GM23248 (cell line): Measurements from ENCODE around the genes FGFBP2 and LCORL.

DNA sequence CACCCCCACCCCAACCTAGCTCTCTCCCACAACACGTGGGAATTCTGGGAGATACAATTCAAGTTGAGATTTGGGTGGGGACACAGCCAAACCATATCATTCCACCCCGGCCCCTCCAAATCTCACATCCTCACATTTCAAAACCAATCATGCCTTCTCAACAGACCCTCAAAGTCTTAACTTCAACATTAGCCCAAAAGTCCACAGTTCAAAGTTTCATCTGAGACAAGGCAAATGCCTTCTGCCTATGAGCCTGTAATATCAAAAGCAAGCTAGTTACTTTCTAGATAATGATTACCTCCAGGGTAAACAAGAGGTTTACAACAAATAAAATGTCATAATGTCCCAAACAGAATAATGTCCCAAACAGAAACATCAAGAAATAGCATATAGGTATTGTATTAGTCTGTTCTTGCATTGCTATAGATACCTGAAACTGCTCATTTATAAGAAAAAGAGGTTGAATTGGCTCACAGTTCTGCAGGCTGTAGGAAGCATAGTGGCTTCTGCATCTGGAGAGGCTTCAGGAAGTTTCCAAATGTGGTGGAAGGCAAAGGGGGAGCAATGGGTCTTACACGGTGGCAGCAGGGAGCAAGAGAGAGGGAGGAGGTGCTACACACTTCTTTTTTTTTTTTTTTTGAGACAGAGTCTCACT is 3.0 kb upstream of the BST1 start:
- RAMPAGE, long total RNA = no peak

DNA sequence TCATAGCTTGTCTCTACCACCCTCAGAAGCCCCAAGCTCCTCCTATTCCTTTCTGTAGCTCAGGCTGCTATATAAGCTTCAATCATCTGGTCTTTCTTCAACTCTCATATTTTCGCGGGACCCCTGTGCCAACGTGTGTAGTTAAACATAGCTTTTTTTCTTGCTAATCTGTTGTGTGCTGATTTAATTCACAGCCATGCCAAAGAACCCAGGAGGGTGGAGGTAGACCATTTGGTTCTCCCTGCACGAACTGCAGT is 21.1 kb upstream of the CD38 start:
- RAMPAGE, long total RNA = no peak

GRCh38 chr4:15779699-15779879 is 1.5 kb downstream of the CD38 start:
- RAMPAGE, long total RNA = no peak

- RAMPAGE, long total RNA = no peak
Measured at GRCh38 chr4:15809537-15809759, 31.3 kb downstream of the CD38 start.

- RAMPAGE, long total RNA = no peak
Measured at GRCh38 chr4:15935529-15936448, 2.8 kb downstream of the FGFBP1 start.

DNA sequence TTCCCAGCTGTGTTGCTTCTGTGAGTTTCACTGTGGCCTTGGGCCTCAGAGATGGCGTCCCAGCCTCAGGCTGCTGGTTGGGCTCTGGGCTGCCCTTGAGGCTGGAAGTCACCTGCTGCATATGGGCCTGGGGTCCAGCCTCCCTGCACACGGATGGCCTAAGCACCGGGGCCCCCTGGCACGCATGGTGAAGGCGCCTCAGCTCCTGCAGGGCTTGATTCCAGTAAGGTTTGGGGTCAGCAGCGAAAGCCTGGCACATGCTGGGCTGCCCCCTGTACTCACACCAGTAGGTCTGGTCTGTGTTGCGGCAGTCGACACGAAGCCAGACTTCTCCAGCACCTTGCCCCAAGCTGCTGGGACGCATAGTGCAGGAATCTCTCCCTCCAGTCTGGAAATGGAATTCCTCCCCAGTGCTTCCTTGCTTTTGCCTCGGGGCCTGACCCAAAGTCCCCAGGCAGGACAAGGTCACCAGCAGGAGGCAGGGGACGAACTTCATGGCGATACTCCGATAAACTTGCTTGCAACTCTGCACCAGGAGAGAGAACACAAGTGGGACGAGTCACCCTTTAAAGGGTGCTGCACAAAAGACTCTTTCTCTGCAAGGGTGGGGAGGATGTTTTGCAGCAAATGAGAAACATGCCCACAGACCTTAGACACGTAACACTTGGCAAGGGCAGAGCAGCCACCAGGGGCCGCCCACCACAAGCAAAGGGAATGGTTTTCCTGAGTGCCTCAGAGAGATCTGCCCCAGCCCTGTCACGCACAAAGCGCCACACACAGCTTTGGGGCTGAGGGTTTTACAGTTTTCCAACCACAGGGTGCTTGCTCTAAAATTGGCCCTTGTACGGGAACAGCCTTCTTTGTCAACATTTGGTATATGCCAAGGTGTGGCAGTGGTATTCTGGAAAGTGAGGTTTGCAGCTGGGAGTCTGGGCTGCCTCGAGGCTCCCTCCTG is at the start of gene FGFBP2:
TSS of gene FGFBP2 (minus strand) at position 542 of the 955 bp plus-strand sequence.
- RAMPAGE, long total RNA = no peak

DNA sequence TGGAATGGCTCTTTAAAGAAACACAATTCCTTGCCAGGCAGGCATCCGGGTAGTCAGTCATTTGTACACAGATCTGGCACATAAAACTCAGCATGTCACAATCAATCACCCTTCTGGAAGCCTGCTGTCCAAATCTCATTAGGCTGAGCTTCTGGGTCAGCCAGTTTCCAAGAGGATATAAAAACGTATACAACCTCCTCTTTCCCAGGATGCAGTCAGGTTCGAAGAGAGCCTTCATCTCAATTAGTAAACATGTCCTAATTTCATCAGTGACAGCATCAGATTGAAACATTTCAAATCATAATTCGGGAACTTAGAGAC is 26.7 kb downstream of the PROM1 start:
- RAMPAGE, long total RNA = no peak

DNA sequence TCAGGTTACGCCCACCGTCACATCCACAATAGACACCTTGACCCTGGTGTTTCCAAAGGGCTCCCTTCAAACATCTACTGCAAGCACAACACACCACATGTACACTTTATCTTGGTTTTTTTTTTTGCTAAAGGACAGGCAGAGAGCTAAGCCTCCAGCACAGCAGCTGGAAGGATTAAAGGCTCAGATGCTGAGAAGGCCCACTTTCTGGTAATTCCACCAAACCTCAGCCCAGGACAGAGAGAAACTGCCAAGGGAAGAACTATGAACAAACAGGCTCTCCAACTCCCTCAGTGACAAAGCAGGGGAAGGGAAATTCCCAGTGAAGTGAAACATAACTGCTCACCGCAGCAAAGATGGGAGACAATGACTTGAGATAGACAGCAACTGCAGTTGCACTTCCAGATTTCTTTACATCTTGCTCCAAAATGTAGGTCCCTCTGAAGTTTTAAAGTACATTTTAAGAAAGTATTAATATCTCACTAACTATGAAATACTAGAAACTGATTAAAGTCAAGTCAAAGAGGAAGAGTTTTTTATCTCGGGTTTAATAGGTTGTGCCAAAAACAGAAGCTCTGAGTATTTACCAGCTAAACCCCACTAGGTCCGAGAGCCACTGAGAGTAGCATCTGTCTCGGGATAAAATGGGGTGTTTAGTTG is 4.7 kb downstream of the PROM1 start:
- RAMPAGE, long total RNA = no peak

GRCh38 chr4:16159223-16159917 is 66.9 kb downstream of the TAPT1 start:
- RAMPAGE, long total RNA = no peak

DNA sequence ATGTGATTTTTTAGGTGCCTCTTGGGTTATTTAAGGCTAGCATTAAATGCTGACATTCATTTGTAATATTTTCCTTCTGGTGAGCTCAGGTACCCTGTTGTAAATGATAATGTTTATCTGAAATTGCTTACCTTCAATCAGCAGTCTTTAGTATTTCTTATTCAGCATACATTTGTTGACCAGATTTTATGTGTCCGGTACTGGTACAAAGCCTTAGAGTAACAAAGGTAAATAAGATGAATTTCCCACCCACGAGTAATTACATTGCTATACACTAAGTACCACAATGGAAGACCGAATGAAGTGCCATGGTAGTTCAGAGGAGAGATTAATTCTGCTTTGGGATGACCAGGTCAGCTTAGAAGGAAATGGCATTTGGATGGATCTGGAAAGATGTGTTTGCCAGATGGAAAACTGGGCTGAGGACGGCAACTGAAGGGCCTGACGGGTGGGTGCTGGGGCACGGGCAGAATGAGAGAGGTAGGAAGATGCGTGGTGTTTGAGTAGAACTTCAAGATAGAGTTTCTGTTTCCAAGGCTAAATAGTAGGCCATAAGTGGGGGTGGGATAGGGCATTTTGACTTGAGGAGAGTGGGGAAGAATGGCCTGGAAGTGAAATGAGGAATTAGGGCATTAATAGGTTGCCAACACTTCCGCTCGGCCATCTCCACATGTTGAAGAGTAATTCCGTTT is 7.9 kb upstream of the TAPT1 start:
- RAMPAGE, long total RNA = no peak

DNA sequence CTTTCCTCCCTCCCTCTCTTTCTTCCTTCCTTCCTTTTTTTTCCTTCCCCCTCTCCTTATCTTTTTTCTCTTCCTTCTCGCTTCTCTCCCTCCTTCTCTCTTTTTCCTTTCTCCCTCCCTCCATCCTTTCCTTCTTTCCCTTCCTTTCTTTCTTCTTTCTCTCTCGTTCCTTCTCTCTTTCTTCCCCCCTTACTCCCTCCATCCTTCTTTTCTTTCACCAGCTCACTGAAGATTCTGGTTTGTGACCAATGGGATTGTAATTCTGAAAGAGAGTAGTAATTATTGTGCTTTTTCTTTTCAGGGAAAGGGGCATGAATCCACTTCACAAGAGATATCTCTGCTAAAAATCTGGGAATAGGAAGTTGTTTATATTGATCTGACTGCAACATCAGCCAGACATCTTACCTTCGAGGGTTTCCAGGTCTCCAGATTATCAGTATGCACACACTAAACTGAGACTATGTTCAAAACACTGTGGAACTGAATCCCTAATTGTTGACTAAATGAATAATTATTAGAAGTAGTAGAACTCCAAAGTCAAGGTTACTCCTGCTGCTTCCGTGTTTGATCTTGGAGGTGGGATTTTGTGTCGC is 225.5 kb downstream of the LDB2 start:
- RAMPAGE, long total RNA = no peak

- RAMPAGE, long total RNA = no peak
Measured at GRCh38 chr4:16683960-16684585, 214.4 kb downstream of the LDB2 start.

DNA sequence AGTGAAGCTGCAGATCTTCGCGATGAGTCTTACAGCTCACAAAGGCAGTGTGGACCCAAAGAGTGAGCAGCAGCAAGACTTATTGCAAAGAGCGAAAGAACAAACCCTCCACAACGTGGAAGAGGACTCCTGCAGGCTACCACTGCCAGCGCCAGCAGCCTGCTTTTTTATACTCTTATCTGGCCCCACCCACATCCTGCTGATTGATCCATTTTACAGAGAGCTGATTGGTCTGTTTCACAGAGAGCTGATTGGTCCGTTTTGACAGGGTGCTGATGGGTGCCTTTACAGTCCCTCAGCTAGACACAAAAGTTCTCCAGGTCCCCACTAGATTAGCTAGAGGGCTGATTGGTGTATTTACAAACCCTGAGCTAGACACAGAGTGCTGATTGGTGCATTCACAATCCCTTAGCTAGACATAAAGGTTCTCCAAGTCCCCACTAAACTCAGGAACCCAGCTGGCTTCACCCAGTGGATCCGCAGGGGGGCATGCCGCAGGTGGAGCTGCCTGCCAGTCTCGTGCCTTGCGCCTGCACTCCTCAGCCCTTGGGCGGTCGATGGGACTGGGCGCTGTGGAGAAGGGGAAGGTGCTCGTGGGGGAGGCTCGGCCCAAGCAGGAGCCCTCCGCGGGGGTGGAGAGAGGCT is 75.7 kb downstream of the QDPR start:
- RAMPAGE, long total RNA = no peak

GRCh38 chr4:17492148-17492543 is 19.7 kb downstream of the QDPR start:
- RAMPAGE, long total RNA = no peak

DNA sequence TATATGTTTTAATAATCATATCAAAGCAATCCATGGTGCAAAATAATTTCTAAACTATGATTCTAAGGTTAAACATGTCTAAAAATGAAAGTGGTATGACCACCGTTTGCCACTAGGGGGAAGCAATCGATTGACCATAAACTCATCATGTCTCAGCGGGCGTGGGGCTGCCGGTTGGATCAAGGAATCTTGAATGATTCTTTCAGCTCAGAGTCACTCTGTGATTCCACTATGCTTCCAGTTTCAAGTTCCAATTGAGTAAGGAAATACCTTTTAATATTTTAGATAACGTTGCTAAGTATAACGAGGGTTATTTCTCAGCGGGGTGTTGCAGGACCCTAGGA is 27.9 kb upstream of the LAP3 start:
- RAMPAGE, long total RNA = no peak

- RAMPAGE, long total RNA = no peak
Measured at GRCh38 chr4:17580942-17581828, 4.2 kb downstream of the LAP3 start.

GRCh38 chr4:18021627-18022227 is at the start of gene LCORL:
TSS of gene LCORL (minus strand) at chr4:18021755.
- RAMPAGE, long total RNA = start-site peak on the minus strand at chr4:18021734-18021755, 14 and 13 reads in 2 replicates

DNA sequence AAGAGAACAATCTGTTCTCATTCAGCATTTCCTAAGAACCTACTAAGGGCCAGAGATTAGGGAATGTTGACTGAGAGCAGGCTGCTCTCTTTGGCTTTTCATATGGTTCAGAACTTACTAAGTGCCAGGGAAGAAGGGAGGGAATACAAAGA is 14.7 kb downstream of the SLIT2 start:
- RAMPAGE, long total RNA = no peak

DNA sequence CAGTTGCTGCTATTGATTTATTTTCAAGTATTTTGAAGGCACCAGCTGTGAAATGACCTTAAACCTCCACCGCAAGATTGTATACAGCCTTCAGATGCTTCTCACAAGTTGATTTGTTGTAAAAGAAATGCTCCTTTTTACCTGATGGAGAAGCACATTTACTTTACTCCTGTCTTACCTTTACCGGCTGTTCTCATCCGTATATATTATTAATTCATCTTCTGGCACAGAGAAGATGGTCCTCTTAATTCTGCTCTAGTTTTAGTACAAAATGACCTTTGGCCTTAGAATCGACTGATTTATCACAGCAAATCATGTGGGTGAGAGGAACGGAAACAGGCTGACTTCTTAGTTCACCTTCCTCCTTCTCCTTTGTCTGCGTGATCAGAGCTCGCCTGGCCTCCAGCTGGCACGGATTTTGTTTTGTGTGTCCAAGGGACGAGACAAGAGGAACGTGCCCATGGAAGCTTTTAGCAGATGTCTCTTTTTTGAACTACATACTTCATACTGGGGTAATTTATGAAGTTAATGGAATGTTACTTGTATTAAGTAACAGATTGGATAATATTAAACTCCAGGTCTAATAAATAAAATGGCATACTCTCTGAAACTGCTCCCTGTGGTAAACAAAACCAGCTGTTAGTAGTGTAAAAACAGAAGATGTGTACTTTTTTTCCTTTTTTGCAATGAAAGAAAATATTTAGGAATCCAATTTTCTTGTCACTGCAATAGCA is 82.3 kb upstream of the PACRGL start:
- RAMPAGE, long total RNA = no peak

- RAMPAGE, long total RNA = no peak
Measured at GRCh38 chr4:21697428-21698074, 251.0 kb downstream of the KCNIP4 start.